ENCODE measurements around the genes RRP1, TRPM2, KRTAP10-4, KRTAP10-7 and KRTAP10-9.

GRCh38 chr21:43761528-43762088 lies 14.5 kb downstream of the CSTB start:
- PRO-cap, 7 experiments, result no peak in any of the 7 experiments
- RAMPAGE, long total RNA, 2 experiments, result no peak in any of the 2 experiments

- PRO-cap, 7 experiments, result peak in 7 of 7 experiments; most common plus-strand start chr21:43789552 (in 3); most common minus-strand start chr21:43789974 (in 1)
- RAMPAGE, long total RNA, 2 experiments, result start-site peak on the plus strand in 2 of 2 experiments, at chr21:43789537-43789610 at its widest, 132 to 378 reads per replicate
These were observed at the start of gene RRP1 for GRCh38 chr21:43789477-43790187. Gene RRP1 (plus strand): TSS chr21:43789577.

DNA sequence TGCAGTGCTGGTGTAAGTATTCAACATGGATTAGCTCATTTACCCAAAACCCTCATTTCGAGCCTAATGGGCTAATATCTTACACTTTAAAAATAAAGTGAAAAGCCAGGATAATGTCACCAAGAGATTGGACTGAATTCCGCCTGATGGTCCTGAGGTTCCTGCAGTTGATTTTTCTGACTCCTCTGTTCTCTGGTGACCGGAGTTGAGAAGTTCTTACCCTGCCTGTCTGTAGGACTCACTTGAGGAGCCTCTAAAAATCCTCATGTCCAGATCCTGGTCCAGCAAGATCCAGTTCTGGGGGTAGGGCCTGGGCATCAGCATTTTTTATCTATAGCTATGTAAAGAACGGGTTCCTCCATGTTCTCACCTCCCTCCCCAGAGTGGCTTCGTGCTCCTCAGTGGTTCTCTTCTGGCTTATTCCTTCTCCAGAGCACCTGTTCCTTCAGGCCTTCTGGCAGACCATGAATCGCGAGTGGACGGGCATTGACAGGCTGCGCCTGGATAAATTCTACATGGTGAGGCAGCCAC lies 3.6 kb downstream of the RRP1 start:
- PRO-cap, 7 experiments, result no peak in any of the 7 experiments
- RAMPAGE, long total RNA, 2 experiments, result no peak in any of the 2 experiments

GRCh38 chr21:43865600-43866710 lies 932 bp downstream of the AGPAT3 start:
- PRO-cap, 7 experiments, result peak in 7 of 7 experiments; most common plus-strand start chr21:43866444 (in 2); most common minus-strand start chr21:43865787 (in 5)
- RAMPAGE, long total RNA, 2 experiments, result no peak in any of the 2 experiments

GRCh38 chr21:44066684-44067584 lies 40.3 kb upstream of the PWP2 start:
- PRO-cap, 7 experiments, result no peak in any of the 7 experiments
- RAMPAGE, long total RNA, 2 experiments, result no peak in any of the 2 experiments

- PRO-cap, 7 experiments, result no peak in any of the 7 experiments
- RAMPAGE, long total RNA, 2 experiments, result no peak in any of the 2 experiments
These were observed 23.4 kb upstream of the PWP2 start for GRCh38 chr21:44083443-44084464.

- PRO-cap, 7 experiments, result no peak in any of the 7 experiments
- RAMPAGE, long total RNA, 2 experiments, result start-site peak on the plus strand in 1 of 2 experiments, at chr21:44353622-44353637 at its widest, 7 reads per replicate
These were observed at the start of gene TRPM2 for GRCh38 chr21:44353042-44354130. Gene TRPM2 (plus strand): TSS chr21:44353621.

DNA sequence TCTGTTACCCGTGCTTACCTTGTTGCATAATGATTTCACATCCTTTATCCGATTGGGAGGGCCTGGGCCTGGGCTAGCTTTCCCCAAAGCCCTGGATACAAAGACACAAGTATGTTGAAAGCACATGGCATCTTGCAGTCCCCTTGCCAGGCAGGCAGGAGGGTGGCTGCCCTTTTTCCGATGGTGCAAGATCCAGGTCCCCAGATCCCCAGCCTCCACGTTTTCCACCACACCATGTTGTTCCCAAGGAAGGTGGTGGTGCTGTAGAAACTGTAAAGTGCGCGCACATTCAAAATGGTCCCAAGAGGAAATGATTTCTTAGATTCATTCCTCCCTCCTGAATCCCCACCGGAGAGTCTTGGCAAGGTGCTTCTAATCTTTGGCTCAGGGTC lies 706 bp downstream of the TRPM2 start:
- PRO-cap, 7 experiments, result no peak in any of the 7 experiments
- RAMPAGE, long total RNA, 2 experiments, result no peak in any of the 2 experiments

GRCh38 chr21:44483972-44484488 lies 28.7 kb downstream of the LRRC3 start:
- PRO-cap, 7 experiments, result no peak in any of the 7 experiments
- RAMPAGE, long total RNA, 2 experiments, result no peak in any of the 2 experiments

DNA sequence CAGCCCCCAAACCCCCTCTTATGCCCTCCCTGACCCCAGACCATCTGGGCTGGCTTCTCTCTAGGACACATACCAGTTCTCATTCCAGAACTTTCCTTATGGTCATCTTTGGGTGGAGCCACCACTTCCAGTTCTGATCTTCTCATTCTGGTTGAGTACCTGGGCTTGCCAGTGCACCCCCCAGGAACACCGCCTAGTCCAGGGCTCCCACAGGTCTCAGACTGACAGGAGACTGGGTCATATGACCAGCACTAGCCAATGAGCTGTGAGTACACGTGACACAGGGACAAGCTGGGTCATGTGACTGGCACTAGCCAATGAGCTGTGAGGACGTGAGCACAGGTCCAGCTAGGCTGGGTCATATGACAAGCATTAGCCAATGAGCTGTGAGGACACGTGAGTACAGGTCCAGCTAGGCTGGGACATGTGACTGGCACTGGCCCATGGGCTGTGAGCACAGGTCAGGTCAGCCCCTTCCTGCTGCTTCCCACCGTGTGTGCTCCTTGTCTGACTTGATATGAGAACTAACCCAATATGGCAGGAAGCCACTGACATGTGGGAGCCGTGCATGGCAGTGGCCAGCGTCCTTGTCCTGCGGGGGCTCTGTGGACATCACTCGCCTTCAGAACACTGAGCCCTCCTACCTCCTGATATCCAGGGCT lies 22.7 kb downstream of the KRTAP10-1 start:
- PRO-cap, 7 experiments, result no peak in any of the 7 experiments
- RAMPAGE, long total RNA, 2 experiments, result no peak in any of the 2 experiments

GRCh38 chr21:44573285-44574129 lies at the start of gene KRTAP10-4:
Gene KRTAP10-4 (plus strand): TSS chr21:44573729.
- PRO-cap, 7 experiments, result no peak in any of the 7 experiments
- RAMPAGE, long total RNA, 2 experiments, result no peak in any of the 2 experiments

DNA sequence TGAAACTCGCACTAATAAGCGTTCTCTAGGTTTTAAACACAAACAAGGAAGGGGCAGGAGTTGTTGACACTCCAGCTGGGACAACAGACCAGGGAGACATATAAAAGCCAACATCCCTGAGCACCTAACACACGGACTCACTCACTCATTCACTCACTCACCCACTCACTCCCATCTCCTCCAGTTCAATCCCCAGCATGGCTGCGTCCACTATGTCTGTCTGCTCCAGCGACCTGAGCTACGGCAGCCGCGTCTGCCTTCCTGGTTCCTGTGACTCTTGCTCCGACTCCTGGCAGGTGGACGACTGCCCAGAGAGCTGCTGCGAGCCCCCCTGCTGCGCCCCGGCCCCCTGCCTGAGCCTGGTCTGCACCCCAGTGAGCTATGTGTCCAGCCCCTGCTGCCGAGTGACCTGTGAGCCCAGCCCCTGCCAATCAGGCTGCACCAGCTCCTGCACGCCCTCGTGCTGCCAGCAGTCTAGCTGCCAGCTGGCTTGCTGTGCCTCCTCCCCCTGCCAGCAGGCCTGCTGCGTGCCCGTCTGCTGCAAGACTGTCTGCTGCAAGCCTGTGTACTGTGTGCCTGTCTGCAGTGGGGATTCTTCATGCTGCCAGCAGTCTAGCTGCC lies at the start of gene KRTAP10-7:
Gene KRTAP10-7, plus strand, starts transcription at position 173 of the 621 bp plus-strand sequence.
- PRO-cap, 7 experiments, result no peak in any of the 7 experiments
- RAMPAGE, long total RNA, 2 experiments, result no peak in any of the 2 experiments

DNA sequence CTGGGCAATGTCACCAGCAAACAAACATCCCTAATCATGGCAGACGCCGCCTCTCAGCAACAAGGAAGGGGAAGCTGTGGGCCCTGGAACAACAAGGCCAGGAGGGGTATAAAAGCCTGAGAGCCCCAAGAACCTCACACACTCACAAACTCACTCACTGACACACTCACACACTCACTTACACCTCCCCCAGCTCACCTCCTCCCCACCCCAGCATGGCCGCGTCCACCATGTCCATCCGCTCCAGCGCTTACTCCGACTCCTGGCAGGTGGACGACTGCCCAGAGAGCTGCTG lies at the start of gene KRTAP10-9:
Gene KRTAP10-9, plus strand, starts transcription at position 137 of the 295 bp plus-strand sequence.
- PRO-cap, 7 experiments, result no peak in any of the 7 experiments
- RAMPAGE, long total RNA, 2 experiments, result no peak in any of the 2 experiments

DNA sequence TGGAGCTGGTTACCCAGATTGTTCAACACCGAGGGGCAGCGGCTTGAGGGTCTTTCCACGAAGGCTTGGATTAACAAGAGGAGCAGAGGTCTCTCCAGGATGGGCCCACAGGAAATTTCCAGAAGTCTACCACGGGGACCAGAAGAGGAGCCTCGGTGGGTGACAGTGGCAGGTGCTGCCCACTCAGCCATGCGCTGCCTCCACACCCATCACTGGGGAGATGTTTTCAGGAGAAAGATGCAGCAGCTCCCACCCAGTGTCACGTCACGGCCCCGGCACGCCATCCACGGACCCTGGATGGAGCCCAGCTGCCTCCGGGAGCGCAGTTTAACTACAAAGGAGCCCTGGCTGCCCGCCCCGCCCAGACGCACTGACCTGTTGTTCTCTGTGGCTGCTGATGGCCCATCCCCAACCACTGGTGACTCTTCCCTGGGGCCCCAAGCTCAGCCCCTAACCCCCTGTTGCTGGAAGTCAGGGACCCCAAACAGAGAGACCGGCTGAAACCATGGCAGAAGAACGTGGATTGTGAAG lies 6.7 kb downstream of the TSPEAR start:
- PRO-cap, 7 experiments, result no peak in any of the 7 experiments
- RAMPAGE, long total RNA, 2 experiments, result no peak in any of the 2 experiments

- PRO-cap, 7 experiments, result no peak in any of the 7 experiments
- RAMPAGE, long total RNA, 2 experiments, result no peak in any of the 2 experiments
These were observed 1.3 kb downstream of the TSPEAR start for GRCh38 chr21:44709927-44710529.

DNA sequence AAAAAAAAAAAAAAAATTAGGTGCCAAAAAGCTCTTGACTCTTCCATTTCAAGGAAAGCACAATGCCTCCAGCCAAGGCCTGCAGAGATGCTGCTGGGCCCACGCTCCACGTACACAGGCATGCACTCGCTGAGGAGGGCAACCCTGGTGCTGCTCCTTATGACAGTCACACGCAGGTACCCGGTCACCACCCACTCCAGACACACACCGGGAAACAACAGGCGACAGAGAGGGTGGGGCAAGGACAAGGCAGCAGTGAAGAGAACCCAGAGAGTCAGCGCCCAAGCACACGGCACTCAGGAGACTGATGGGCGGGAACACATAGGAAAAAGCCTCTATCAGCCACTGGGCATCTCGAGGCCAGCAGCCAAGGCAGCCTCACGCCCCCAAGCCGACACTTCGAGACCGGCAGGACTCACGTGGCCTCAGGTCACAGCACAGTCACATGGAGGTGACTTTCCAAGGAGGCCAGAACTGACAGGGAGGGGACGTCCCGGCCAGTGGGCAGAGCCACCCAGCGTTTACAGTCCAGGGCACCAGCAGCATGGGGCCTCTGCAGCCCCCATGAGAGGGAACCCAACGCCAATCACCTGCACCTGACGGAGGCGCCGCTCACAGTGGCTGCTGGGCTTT lies 19.9 kb downstream of the PTTG1IP start:
- PRO-cap, 7 experiments, result no peak in any of the 7 experiments
- RAMPAGE, long total RNA, 2 experiments, result no peak in any of the 2 experiments

- PRO-cap, 7 experiments, result no peak in any of the 7 experiments
- RAMPAGE, long total RNA, 2 experiments, result no peak in any of the 2 experiments
These were observed 8.2 kb downstream of the PTTG1IP start for GRCh38 chr21:44865289-44865682.

- PRO-cap, 7 experiments, result no peak in any of the 7 experiments
- RAMPAGE, long total RNA, 2 experiments, result no peak in any of the 2 experiments
These were observed 6.9 kb downstream of the PTTG1IP start for GRCh38 chr21:44866338-44867244.

DNA sequence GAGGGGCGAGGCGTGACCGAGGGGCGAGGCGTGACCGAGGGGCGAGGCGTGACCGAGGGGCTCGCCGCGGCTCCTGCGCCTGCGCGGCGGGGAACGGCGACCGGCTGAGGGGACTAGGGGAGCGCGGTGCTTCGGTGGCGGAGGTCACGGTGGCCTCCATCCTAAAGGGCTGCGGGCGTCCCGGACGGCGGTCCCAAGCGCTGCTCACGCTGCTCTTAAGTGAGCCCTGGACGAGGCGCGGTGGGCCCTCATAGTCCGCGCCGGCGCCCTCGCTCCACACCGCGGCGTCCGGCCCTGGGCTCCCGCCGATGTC lies 421 bp upstream of the PTTG1IP start:
- PRO-cap, 7 experiments, result peak in 3 of 7 experiments; most common plus-strand start position 89 of the sequence (in 2); most common minus-strand start position 221 of the sequence (in 2)
- RAMPAGE, long total RNA, 2 experiments, result start-site peak on the plus strand in 1 of 2 experiments, centred at position 75 of the sequence, 16 reads per replicate

GRCh38 chr21:44897407-44898229 lies 23.1 kb downstream of the ITGB2 start:
- PRO-cap, 7 experiments, result no peak in any of the 7 experiments
- RAMPAGE, long total RNA, 2 experiments, result no peak in any of the 2 experiments